ENCODE results near the genes ACTR8, SELENOK and SPATA12.

DNA sequence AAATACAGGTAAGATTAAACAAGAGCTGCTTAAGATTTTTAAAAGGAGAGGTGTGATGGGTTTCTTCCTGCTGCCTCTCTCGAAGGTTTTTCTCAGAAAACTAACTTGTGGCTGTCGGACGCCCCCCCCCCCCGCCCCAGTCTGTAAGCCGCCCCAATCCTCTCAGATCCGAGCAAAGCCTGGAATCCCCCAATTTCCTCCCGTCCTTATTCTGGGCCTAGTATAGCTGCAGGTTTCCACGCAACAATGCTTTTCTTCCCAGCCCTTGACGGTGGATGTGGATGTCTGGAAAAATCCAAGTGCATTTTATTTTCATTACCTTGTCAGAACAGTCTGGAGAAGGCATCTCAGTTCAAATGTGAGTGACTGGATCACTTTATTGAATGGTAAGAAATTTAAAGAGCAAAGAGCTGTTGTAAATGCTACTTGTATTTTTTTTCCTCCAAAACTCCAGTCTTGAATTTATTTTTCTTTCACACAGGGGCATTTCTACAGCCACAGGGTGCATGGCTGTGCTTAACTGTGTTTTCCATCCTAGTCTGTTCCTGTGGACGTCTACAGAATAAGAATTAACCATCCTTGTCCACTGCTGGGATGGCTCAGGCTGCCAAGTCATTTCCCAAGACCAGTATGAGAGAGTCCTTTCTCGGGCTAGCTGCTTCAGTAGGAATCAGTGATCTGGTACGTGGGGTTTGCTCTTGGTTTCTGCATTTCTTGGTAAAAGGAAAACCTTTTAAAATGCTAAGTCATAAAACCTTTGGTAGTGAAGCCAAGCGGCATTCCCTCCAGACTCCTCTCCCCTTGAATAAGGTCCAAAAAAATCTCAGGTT lies 30.0 kb downstream of the CHDH start:
- RRBS, 2 experiments, result no CpG with 5 or more reads among the region's 13 CpGs

DNA sequence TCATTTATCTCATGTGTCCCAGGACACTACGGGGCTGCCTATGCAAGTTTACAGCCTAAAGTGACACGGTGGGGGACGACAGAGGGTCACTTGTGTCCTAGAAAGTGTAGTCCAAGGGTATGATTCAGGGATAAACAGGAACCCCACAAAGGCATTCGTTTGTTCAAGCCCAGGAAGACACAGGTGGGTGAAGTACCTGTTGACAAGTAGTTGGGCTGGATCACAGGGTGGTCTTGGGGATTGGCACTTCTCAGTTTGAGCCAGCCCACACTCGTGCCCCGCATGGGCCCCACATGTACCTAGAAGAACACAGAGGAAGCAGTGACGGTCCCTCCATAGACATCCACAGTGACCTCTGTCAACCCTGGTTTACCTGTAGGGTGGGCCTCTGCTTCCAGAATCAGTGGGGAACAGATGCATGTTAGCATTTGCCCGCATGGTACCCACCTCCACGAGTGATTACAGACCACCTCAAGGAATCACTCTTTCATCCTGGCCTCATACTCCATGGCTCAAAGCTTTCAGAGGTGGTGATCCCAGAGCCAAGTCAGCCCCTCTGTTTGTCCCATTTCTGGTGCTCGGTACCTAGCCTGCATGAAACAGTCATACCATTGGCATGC lies 27.4 kb downstream of the CHDH start:
- RRBS, 2 experiments, result no CpG with 5 or more reads among the region's 10 CpGs

GRCh38 chr3:53881514-53882604 lies at the start of gene ACTR8:
ACTR8 (minus strand) TSS chr3:53882152.
- RRBS, 2 experiments, result 1 to 2% methylated on average over 18 to 23 of the region's 73 CpGs

GRCh38 chr3:53884551-53884907 lies 2.6 kb upstream of the ACTR8 start:
- RRBS, 2 experiments, result no CpG with 5 or more reads among the region's 9 CpGs

DNA sequence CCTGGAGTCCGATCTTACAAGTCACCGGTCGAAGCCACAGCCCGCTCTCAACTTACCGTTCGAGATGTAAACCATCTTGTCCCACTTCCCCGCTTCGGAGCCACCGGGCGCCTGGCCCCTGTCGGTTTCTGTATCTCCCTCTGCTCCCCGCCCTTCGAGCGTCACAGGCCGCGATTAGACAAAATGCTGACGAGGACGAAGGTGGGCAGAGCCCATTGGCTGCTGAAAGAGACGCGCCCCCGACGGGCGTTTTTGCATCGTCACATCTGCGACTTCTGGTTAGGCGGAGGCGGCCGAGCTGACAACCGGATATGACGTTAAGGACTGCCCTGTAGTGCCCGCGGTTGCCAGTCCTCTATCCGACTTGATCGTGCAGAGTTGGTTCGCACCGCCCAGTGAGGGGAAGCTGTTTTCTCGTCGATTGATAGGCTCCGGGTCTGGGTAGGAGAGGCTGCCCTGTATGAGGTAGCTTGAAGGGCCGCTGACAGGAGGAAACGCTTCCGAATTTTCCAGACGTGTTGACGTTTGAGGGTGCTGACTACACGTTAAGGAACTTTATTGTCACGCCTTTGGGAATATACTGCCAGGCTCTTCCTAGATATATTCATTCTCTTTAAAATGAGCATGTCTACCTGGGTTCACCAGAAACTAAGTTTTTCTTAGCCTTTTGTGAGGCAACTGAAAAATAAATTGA lies at the start of gene SELENOK:
Gene SELENOK, minus strand, starts transcription at position 146 of the 694 bp plus-strand sequence.
- RRBS, 2 experiments, result under 1 to 2% methylated on average over 8 of the region's 46 CpGs

GRCh38 chr3:54243469-54244011 lies 121.2 kb downstream of the CACNA2D3 start:
- RRBS, 2 experiments, result no CpG with 5 or more reads among the region's 8 CpGs

GRCh38 chr3:54600582-54601157 lies 327.2 kb downstream of the LRTM1 start:
- RRBS, 2 experiments, result 53 to 73% methylated on average over 3 of the region's 11 CpGs

- RRBS, 2 experiments, result no CpG with 5 or more reads among the region's 6 CpGs
These were observed 293.0 kb downstream of the LRTM1 start for GRCh38 chr3:54634744-54635290.

DNA sequence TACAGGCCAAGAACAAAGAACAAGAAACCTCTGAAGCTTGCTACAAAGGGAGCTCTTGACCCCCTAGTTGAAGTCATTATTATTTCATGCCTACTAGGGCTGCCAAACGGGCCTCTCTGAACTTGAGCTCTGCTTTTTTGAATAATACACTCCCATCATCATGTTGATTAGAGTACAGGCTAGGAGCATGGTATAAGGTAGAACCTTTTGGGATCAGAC lies 238.3 kb upstream of the LRTM1 start:
- RRBS, 2 experiments, result no CpG with 5 or more reads among the region's 1 CpG

GRCh38 chr3:55482905-55483207 lies 4.2 kb downstream of the WNT5A start:
- RRBS, 2 experiments, result no CpG with 5 or more reads among the region's 24 CpGs

- RRBS, 2 experiments, result no CpG with 5 or more reads among the region's 12 CpGs
These were observed 69.1 kb upstream of the WNT5A start for GRCh38 chr3:55555785-55557121.

DNA sequence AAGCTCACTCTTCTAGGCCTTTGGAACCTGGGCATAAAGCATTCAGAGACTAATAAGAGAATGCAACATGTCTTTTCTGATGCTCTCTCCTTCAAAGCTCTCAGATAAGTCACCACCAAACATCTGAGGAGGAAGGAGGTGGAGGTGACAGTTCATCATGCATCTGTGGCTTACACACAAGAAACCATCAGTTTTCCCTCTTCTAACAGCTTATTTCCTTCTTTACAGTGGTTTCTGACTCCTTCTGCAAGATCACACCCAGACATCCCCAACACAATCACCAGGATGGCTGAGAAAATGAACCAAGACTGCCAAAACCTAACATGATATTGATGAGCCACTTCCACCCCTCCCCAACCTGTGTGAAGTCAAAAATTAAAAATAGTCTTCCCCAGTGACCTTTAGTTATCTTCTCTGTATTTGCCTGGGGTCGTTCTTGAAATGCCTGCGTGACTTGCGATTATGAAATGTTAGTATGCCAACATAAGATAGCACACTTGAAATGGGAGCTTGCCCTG lies 11.5 kb downstream of the ARHGEF3 start:
- RRBS, 2 experiments, result no CpG with 5 or more reads among the region's 3 CpGs

- RRBS, 2 experiments, result no CpG with 5 or more reads among the region's 7 CpGs
These were observed 120.3 kb upstream of the ARHGEF3 start for GRCh38 chr3:56921895-56922675.

DNA sequence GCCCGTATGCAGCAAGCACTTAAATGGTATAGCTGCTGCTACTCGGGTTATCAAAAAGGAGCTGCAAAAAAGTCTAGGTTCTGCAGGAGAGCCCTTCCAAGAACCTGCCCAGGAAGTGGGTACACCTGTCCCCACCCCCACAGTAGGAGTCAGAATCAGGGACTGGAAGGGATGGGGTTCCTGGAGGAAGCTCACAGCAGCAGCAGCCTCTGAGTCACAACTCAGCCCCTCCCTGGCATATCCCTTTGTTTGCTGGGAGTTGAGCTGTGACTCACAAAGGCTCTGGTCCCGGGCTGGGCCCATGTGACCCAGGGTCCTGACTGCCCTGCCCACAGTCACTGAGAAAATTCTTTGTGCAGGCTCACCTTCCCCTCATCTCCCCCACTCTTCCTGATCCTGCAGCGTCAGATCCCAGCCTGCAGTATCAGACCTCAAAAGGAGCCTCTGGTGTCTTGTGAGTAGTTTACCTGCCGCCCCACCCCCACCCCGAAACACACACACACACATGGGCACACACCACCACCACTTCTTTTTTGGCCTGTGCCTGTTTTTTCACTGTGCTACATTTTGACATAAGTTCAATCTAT lies at the start of gene SPATA12:
Gene SPATA12, plus strand, starts transcription at position 332 of the 587 bp plus-strand sequence.
- RRBS, 2 experiments, result no CpG with 5 or more reads among the region's 6 CpGs

DNA sequence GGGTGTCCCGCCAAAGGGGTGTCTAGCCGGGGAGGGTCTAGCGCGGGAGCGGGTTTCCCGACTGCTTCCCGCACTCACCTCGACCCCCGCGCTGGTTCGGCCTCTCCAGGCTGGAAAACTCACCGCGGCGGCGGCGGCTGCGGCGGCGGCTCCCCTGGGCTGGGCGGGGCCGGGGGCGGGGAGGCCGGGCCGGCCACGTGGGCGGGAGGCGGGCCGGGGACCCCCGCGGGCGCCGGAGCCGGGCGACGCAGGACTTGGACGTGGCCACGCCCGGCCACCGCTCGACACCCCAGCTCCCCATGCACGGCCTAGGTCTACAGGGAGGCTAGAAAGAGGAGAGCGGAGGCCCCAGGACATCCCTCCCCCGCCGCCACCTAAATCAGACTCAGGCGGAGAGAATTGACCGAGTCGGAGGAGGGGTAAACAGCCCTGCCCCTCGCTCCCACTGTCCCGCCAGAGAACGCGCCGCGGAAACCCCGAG lies 18.7 kb downstream of the SPATA12 start:
- RRBS, 2 experiments, result 0% methylated on average over 2 of the region's 54 CpGs; no CpG with 5 or more reads in 1 of the 2 experiments

GRCh38 chr3:57555578-57556179 lies 395 bp upstream of the PDE12 start:
- RRBS, 2 experiments, result 1% methylated on average over 5 of the region's 29 CpGs

DNA sequence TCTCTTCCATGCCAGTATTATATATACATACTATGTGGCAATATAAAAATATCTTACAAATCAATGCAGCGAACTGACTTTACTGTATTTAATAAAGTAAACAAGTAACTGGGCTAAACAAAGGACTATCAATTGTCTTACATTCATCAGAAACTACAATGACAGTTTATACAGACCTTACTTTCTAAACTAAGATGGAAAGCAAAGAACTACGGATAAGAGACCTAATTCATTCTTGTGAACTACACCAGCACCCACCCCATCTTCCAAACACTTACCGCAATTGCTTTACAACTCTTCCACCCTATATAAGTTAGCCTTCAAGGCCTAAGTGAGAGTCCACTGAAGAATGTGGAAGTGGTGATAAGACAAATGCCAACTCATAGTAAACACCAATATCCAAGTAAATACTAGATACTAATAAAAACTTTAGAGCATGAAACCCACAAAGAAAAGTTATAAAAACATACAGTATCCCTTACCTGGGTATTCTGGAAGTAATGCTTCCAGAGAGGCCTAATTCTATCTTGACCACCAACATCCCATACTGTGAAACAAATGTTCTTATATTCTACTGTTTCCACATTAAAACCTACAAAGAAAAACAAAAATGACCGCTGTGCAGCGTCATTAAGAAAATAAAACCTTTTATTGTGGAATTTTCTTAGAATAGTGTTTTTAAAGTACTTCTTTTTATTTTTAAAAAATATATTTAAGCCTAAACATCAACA lies 13.6 kb downstream of the ARF4 start:
- RRBS, 2 experiments, result no CpG with 5 or more reads among the region's 5 CpGs

- RRBS, 2 experiments, result no CpG with 5 or more reads among the region's 4 CpGs
These were observed 27.0 kb downstream of the SLMAP start for GRCh38 chr3:57782889-57783705.